A375 (cell line): ENCODE measurements around the gene MX1.

DNA sequence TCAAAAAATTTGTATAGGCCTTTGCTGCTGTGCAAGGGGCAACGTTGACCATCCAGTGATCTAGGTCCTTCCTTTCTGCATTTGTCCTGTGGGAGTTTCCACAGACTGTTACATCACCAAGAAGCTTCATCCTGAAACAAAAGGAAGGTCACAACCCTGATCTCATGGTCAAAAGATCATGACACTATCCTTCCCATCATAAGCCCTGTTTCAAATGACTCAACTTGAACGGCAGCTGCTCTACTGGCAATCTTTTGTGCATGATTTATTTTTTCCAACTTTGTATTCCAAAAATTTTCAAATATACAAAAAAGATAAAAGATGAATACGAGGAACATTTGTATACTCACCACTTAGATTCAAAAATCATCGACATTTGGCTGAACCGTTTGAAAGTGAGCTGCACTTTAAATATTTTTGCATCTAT is 74.5 kb downstream of the ETS2 start:
- RAMPAGE, long total RNA: no peak

DNA sequence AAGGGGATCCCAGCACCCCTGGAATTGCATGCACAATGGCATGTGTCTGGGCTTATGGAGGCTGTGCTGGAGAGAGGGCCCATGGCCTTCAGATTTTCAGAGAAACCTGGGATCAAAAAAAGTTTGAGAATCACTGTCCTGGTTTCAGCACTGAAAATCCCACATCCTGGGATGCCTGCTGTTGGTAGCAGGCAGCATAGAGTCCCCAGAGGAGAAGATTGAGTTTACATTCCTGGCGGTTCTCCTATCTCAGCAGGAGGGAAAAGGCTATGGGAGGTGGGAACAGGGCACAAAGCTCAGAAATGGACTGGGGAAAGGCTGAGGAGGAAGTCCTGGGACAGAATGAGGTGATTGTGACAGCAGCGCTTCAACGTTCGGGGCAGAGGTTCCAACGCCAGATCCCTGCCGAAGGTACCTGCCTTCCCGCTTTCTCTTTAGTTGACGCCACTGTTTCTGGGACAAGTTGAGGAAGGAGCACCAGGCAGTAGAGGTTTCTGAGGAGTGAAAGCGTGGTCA is 103.4 kb downstream of the ETS2 start:
- RAMPAGE, long total RNA: no peak

DNA sequence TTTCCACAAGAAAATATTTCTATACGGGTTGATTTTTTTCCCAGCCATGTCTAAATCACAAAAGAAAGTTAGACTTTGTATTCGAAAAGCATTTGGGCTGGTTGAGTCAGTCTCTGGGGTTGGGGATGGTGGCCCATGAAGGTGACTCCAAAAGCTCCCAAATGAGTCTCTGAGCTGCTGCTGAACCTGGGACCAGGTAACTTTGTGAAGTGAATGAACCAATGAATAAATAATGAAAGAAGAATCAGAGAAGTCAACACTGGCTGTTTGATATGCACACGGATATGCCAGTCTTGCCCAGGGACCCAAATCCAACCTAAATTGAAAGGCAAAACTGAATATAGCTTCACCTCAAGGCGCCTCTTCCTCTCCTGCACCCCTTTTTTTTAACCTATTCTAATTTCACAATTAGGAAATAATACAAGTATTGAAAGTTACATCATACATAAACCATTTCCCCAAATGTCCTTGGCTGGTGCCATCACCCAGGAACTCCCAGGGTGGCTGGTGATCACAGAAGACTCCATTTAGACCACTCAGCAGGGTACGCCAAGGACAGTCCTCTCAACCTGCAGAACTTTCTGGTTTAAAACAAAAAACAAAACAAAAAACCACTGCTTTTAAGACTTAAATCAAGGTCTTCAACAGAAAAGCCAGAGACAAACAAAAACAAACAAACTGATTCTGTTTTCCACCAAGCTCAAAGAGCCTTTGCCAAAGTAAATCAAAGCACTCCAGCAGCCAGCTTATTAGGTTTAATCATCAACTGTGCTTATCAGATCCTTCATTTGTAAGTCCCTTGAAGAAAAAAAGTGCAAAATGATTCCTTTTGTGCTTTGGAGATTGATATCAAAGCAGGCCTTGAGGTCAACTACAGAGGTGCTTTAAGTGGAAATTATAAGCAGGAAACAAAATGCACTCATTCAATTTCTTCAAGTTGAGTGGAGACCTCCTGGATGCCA is 112.9 kb downstream of the ETS2 start:
- RAMPAGE, long total RNA: no peak

DNA sequence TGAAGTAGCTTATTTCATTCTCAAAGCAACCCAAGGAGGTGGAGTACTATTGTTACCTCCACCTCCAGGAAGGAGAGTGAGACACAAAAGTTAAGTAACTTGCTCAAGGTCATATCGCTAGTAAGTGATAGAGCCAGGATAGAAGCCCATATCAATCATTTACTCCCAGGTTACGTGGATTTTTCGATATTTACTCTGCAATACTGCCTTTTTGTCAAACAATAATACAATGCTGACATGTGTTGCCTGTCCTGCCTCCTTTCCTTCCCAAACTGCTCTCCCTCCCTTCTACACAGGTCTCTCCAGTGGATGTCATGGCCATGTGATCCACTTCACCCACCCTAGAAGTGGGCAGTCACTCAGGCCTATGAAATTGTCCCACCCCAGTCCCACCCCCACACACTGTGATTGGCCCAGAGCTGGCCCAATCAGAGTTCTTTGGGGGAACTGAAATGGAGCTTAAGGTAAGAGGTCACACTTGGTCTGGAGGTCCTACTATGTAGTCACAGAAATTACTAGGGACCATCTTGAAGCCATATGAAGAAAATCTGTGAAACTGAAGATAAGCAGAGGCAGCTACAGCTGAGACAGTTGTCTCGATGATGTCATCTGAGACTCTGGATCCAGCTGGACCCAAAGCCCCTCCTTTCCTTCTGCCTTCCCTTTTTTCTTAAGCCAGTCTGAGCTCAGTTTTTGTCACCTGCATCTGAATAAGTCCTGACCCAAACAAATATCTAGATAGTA is 143.1 kb downstream of the ETS2 start:
- RAMPAGE, long total RNA: no peak

DNA sequence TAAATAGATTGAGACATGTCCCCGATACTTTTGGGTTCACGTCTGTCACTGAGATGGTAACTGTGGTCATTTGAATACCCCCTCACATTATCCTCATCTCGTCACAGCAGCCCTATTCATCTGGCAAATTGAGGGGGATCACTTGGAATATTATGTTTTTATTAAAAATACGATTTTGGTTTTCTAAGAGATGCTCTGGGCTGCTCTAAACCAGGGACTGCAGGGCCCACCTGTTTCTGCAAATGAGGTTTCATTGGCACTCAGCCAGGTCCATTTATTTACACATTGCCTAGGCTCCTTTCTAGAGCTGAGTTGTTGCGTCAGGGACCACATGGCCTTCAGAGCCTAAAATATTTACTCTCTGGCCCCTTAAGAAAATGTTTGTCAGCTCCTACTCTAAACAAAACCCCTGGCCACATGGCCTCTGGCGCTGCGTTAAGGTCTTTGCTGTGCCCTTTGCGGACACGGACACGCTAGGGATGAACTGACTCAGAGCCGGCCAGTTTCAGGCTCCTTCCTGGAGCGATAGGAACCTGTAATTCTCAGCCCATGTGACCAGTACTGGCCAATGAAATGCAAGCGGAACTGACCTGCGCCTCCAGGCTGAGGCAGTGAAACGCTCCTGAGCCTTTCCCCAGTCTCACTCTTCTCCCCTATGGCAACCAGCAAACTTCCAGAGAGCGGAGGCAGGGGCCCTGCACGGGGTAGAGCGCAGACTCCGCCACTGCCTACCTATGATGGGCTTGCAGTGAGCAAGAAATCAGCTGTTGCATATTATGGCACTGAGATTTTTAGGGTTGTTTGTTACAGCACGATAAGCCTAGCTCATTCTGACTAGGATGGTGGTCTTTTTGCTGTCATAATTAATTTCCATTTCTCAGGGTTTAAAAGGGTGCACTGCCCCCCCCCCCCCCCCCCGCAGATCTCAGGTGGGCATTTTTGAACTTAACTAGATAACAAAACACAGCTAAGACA is 160.2 kb downstream of the ETS2 start:
- RAMPAGE, long total RNA: no peak

DNA sequence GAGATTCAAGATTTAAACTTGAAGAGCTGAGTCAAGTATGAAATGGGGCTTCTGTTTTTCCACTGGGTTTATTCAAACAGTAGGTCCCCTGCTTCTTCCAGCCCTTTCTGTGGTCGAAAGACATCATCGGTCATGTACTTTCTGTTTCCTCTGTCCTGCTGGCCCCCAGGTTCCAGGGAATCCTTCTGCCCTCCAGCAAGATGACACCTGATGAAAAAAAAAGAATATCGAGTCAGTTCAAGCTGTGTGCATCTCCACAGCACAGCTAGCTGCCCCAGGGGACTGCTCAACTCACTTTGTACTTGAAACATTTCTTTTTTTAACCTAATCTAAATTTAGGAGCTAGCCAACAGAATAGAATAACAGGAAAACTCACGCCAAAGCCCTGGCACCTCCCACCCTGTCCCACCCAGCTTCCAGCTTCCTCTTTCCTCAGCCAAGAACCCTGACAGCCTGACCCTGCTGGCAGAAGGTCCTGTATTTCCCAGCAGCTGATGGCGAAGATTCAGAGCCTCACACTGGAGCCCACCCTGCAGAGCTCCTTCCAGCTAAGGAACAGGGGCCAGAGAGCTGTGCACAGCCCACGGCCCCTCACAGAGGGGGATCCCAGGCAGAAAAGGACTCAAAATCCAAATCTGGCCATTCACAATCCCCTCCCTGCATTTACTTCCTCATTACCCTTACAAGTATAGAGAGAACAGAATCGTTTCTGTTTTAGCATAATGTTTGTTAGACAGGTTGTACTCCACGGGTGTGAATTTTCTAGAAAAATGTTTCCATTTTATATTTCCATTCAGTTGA is 176.5 kb downstream of the PSMG1 start:
- RAMPAGE, long total RNA: no peak

GRCh38 chr21:39086870-39087680 is 96.2 kb downstream of the PSMG1 start:
- RAMPAGE, long total RNA: no peak

GRCh38 chr21:39087681-39088564 is 95.3 kb downstream of the PSMG1 start:
- RAMPAGE, long total RNA: no peak

DNA sequence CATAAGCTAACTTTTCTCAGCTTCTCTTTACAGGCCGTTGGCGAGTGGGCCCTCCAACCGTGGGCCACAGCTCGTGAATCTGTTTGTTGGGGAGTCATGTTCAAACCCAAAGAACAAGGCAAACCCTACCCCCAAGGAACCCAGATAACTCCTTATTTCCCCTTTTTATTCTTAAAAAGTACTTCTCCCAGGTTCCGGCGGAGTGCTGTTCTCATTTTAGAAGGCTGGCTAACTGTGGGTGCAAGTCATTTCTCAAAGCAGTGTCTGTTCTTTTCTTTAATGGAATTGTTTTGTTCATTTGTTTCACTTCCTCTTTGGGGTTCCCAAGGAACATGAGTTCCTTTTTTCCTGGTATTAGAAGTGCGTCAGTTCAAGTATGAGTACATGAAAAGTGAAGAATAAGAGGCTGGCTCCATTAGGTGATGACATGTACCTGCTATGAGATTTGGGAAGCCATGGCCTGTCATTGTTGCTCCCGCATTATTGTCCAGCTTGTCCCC is 88.9 kb downstream of the PSMG1 start:
- RAMPAGE, long total RNA: no peak

GRCh38 chr21:39208904-39209293 is 25.6 kb upstream of the PSMG1 start:
- RAMPAGE, long total RNA: no peak

- RAMPAGE, long total RNA: no peak
These were observed 47.4 kb downstream of the B3GALT5 start for GRCh38 chr21:39660185-39660531.

GRCh38 chr21:39667240-39667813 is 54.6 kb downstream of the B3GALT5 start:
- RAMPAGE, long total RNA: no peak

- RAMPAGE, long total RNA: no peak
These were observed 57.5 kb downstream of the B3GALT5 start for GRCh38 chr21:39670080-39670795.

- RAMPAGE, long total RNA: no peak
These were observed 2.8 kb upstream of the BACE2 start for GRCh38 chr21:41164992-41165652.

DNA sequence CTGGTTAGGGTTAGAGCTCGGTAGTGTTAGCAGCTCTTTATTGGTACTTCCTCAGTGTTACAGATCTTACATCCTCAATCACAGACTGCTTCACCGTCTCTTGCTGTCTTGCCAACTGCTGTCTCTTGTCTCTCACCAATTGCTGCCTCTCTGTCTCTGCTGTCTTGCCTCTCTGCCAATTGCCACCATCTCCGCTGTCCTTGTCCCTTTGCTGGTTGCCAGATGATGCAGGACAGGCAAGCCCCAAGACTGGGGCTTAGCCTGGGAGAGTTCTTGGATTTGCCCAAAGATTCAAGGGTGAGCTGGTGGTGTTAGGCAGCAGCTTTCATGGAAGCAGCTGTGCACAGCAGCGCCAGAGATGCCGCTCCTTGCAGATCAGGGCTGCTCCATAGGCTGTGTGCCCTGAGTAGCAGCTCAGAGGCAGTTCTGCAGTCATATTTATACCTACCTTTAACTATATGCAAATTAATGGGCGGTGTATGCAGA is 18.5 kb downstream of the BACE2 start:
- RAMPAGE, long total RNA: no peak

- RAMPAGE, long total RNA: no peak
These were observed 42.4 kb downstream of the BACE2 start for GRCh38 chr21:41210324-41210888.

GRCh38 chr21:41425848-41426843 is at the start of gene MX1:
Gene MX1 (plus strand): TSS chr21:41426239.
- RAMPAGE, long total RNA: no peak

- RAMPAGE, long total RNA: no peak
These were observed 6.1 kb downstream of the MX1 start for GRCh38 chr21:41432238-41432527.

DNA sequence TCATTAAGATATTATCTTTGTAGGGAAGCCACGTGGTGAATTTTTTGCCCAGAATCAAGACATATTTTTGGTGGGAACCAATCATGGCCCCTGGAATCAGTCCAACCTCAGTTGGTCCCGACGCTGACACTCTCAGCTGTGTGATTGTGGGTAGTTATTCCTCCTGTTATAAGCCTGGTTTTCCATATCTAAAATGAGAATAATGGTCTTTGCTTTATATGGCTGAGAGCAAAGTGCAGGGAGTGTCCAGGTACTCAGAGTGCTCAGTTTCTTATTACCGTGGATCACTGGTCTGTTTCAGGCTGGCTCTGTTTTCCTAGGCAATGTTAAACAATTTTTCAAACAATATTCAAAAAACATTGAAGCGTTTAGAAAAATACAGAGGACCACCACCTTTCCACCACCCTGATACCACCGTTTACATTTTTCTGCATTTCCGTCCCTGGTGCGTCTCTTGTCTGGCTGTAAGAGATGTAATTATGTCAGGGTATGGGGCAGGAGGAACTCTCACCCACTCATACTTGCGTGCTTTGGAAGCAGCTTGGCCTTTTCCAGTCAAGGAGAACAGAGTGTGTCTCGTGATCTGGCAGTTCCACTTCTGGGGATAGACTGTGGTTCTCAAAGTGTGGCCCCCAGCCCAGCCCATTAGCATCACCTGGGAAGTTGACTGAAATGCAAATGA is 6.6 kb downstream of the MX1 start:
- RAMPAGE, long total RNA: no peak

GRCh38 chr21:41491187-41492034 is 16.5 kb downstream of the TMPRSS2 start:
- RAMPAGE, long total RNA: no peak